M059J (cell line): ENCODE results near the genes DYDC2 and CDHR1.

DNA sequence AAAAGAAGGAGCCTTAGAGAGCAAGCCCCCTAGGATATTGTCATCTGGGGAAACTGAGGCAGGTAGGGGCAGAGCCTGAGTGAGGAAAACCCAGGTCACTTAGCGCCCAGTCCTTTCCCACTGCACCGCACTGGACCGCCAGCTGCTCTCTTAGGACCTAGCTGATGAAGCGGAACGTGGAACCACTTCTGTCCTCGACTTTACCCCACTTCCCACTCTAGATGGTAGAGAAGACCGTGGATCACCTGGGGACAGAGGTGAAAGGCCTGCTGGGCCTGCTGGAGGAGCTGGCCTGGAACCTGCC lies 11.4 kb downstream of the PLAC9 start:
- RAMPAGE, long total RNA: no peak

DNA sequence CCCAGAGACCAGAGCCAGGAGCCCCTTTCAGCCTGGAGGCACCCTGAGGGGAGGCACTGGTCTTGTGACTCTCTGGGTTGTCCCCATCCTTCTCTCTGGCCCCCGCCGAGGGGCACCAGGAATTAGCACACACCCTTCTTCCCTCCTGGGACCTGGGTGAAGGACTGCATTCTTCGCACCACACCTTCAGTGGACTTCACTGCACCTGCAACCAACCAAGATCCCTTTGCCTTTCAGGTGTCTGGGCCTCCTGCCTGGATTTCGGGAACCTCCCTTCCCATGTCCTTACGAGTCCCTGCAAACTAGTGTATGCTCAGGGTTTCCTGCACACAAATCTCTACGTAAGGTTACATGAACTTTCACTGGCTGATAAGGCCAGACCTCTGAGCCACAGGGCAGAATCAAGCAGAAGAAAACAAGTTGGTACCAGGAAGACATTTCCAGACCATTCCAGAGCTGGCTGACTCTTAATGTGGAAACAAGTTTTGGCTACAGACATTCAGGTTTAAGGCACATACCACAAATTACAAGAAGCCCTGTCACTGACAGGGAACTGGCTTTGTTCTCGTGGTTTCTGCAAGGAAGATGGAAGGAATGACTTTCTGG lies 22.3 kb downstream of the PLAC9 start:
- RAMPAGE, long total RNA: no peak

GRCh38 chr10:80158347-80159074 lies 26.0 kb downstream of the PLAC9 start:
- RAMPAGE, long total RNA: no peak

GRCh38 chr10:80171094-80172324 lies 33.8 kb downstream of the ANXA11 start:
- RAMPAGE, long total RNA: no peak

DNA sequence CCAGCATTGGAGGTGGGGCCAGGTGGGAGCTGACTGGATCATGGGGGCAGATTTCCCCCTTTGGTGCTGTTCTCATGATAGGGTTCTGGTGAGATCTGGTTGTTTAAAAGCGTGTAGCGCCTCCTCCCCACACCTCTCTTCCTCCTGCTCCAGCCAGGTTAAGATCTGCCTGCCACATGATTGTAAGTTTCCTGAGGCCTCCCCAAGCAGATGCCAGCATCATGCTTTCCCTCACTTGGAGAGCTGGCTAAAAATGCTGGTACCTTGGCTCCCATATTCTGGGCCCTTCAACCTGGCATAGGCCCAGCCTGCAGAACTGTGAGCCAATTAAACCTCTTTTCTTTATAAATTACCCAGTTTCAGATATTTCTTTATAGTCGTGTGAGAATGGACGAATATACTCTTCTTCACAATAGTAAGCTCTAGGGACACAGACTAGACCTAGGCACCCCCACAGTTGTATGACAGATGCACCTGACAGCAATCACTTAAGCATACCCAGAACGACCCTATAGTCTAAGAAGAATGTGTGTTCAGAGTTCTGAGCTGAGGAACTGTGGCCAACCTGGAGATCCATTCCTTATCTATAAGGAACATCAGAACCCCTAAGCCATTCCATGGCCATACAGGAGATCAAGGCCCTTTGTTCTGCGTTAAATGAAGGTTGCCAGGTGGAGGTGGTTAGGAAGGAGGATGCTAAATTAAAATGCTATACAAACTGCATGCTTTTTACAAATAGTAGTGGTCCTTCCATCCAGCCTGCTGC lies 26.1 kb downstream of the ANXA11 start:
- RAMPAGE, long total RNA: no peak

DNA sequence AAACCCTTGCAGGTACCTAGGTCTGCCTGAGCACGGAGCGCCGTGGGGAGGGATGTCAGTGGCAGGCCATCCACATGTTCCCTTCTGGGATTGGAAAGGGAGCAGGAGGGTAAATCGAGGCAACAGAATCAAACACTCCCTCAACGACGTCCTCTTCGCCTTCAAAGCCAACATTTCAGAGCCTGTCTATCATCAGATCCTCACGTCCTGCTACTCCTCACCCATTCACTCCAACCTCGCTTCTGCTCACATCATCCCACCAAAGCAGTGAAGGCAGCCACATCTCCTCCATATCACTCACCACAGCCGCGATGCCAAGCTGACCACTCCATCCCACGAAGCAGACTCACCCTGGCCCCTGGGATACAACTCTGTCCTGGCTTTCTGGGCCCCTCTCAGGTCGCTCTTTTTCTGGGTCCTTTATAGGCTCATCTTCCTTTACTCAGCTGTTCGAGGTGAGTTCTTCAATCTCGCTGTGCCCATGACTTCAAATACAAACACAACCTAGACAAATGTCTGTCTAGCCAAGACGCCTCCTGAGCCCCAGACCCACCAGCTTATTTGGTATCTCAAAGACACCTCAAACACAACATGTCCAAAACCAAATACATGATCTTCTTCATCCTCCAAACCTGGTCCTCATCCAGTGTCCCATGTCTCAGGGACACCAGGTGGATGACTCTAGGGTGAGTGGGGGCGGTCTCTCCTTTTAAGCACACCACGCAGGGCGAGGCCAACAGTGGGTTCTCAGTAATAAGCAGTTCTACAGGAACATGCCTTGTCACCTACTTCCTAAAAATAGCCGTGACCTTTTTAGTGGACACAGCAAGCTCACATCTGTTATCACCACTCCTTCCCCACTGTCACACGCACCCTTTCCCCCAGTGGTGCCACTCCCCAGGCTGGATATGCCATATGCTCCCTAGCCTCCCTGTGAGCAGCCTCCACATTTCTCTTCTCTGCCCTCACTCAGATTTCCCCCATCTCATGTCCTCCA lies 4.1 kb downstream of the ANXA11 start:
- RAMPAGE, long total RNA: no peak

- RAMPAGE, long total RNA: no peak
Measured at GRCh38 chr10:80204115-80204686, 1.1 kb downstream of the ANXA11 start.

GRCh38 chr10:80324084-80324443 lies 32.5 kb downstream of the DYDC1 start:
- RAMPAGE, long total RNA: no peak

- RAMPAGE, long total RNA: no peak
Measured at GRCh38 chr10:80333901-80334314, 22.6 kb downstream of the DYDC1 start.

GRCh38 chr10:80356400-80357374 lies at the start of gene DYDC2:
Gene DYDC2 (plus strand): TSS chr10:80356781.
- RAMPAGE, long total RNA: no peak

- RAMPAGE, long total RNA: no peak
Measured at GRCh38 chr10:80465813-80466369, 11.8 kb downstream of the TSPAN14 start.

- RAMPAGE, long total RNA: no peak
Measured at GRCh38 chr10:80480880-80481498, 26.9 kb downstream of the TSPAN14 start.

DNA sequence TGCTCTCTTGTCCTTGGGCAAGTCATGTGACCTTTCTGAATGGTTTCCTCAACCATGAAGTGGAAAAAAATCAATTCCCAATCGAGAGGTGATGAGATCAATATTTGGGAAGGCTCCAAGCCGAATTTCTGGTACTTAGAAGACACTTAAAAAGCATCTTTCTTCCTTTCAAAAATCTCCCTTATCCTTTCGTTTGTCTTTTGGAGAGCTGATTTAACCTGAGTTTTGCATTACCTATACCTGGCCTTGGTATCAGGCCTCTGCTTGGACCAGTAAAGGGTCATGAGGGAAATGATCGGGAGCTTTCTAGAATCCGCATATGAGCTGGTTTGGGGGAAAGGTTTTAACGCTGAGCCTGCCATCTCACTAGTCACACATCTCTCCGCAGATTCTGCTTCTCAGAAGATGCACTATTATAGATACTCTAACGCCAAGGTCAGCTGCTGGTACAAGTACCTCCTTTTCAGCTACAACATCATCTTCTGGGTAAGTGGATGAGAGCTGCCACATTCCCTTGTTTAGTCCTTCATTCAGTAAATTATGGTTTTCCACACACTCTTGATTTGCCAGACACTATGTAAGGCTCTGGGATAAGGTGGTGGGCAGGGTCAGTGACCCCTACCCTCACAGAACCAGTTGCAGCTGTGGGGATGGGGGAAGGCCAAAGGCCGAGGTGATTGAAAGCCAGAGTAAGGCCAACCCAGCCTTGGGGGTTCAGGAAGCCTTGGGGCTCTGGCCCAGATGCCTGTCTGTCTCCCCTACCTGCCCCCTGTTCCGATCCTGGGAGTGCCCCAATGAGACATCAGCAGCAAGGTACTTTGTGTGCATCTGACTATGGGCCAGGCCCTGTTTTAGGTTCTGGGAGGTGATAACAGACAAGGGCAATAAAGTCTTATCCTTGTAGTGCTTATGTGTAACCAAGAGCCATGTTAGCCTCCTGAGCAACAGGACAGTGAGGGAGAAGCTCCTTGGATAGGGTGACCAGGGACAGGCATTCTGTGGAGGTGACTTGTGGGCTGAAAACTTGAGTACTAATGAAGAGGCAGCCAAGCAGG lies 35.0 kb downstream of the TSPAN14 start:
- RAMPAGE, long total RNA: no peak

- RAMPAGE, long total RNA: no peak
Measured at GRCh38 chr10:80520328-80521603, 16.9 kb upstream of the SH2D4B start.

DNA sequence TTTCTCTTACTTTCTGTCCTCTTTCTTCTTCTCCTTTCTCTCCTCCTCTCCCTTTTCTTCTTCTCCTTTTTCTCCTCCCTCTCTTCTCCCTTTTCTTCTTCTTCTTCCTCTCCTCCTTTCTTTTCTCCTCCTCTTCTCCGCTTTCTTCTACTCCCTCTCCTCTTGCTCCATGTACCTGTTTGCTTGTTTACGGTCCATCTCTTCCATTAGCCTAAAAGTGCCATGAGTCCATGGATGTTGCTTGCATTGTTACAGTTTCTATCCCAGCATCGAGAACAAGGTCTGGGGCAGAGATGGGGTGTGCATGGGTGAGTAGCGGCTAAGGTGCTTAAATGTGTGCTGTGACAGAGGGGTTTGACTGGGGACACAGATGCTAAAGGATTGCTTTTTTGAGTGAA lies 7.7 kb downstream of the SH2D4B start:
- RAMPAGE, long total RNA: no peak

DNA sequence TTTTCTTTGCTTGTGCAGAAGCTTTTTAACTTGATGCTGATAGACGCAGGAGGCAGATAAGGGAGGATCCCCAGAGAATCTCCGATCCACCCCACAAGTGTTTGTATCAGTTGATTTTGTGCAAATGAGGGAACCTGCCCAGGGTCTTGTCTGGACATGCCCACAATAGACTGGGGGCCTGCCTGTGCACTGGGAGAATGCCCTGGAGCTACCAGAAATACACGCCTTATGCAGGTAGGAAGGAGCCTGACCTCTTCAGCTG lies 430.8 kb upstream of the NRG3 start:
- RAMPAGE, long total RNA: no peak

GRCh38 chr10:82744883-82745126 lies 869.8 kb downstream of the NRG3 start:
- RAMPAGE, long total RNA: no peak

- RAMPAGE, long total RNA: no peak
Measured at GRCh38 chr10:84178828-84179910, 5.6 kb downstream of the GPR15LG start.

GRCh38 chr10:84184402-84185024 lies 9.8 kb upstream of the CDHR1 start:
- RAMPAGE, long total RNA: no peak

- RAMPAGE, long total RNA: no peak
Measured at GRCh38 chr10:84194367-84195040, at the start of gene CDHR1. Gene CDHR1 (plus strand): TSS chr10:84194537.